ENCODE data around the genes ESRRA and MEN1.

DNA sequence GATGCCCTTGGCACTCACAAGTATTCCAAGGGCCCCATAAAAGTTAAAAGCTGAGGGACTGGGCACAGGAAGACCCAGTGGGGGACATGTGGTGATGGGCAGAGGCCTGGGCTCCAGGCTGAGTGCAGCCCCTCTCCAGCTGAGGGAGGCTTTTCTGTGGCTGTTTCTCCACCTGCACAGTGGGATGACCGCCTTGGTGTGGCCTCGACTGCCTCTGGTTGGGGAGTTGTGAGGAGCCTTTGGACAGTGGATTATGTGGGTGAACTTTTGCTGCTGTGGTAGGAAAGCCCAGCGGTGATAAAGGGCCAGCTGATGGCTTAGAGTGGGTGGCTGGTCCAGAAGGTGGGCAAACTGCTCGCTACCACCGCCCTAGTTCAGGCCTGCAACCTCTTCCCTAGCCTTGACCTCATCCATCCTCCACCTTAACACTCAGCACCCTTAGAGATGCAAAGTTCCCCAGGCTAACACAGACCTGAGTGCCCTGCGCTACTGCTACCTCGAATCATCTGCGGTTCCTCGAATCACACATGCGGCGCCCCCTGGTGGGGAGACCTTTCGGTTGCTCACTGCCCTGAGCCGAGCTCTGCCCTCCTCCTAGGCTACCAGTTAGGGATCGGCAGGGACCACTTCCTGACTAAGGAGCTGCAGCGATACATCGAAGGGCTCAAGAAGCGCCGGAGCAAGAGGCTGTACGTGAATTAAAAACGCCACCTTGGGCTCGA, 1.2 kb upstream of the ESRRA start:
- RRBS = 2% methylated on average over 4 of the region's 21 CpGs

- RRBS = under 1% methylated on average over 15 of the region's 21 CpGs
These were observed at the start of gene ESRRA for GRCh38 chr11:64305477-64305632. Gene ESRRA, plus strand, starts transcription at chr11:64305524.

- RRBS = 7% methylated on average over 27 of the region's 87 CpGs
These were observed 656 bp downstream of the ESRRA start for GRCh38 chr11:64305633-64306726.

DNA sequence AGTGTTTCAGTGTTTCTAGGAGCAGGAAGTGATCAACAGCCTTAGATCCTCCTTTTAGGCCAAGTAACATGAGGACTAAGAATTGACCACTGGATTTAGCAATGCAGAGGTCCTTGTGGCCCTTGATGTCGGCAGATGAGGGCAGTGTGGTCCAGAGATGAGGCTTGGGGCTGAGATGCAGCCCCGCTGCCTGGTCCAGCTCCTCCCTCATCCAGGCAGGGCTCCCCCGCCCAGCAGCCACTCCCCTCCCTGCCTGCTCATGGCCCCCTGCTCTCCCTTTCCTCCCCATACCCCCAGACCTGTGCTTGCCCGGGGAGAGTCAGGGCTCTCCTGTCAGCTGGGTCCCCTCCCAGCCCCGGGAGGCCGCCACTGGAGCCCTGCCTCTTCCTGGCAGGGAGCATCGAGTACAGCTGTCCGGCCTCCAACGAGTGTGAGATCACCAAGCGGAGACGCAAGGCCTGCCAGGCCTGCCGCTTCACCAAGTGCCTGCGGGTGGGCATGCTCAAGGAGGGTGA, 3.7 kb downstream of the TRMT112 start:
- RRBS = 14% methylated on average over 5 of the region's 13 CpGs

GRCh38 chr11:64318357-64318563, 339 bp downstream of the PRDX5 start:
- RRBS = under 1% methylated on average over 4 of the region's 13 CpGs

DNA sequence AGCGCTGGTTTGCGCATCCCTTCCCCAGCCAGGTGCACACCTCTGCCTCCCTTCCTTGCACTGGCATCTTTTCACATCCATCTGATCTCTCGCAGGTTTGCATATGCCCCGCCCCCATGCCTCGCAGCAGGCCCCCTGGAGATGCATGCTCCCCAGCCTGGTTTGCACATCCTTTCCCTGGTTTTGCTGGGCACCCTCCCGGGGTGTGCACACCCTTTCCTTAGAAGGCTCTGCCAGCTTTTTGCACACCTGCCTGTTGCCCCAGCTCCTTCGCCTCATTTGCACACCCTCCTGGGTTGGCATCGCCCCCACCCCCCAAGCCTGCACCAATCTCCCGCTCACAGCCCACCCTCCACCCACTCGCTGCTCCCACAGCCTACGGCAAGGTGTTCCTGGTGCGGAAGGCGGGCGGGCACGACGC, 836 bp downstream of the RPS6KA4 start:
- RRBS = no CpG with 5 or more reads among the region's 16 CpGs

DNA sequence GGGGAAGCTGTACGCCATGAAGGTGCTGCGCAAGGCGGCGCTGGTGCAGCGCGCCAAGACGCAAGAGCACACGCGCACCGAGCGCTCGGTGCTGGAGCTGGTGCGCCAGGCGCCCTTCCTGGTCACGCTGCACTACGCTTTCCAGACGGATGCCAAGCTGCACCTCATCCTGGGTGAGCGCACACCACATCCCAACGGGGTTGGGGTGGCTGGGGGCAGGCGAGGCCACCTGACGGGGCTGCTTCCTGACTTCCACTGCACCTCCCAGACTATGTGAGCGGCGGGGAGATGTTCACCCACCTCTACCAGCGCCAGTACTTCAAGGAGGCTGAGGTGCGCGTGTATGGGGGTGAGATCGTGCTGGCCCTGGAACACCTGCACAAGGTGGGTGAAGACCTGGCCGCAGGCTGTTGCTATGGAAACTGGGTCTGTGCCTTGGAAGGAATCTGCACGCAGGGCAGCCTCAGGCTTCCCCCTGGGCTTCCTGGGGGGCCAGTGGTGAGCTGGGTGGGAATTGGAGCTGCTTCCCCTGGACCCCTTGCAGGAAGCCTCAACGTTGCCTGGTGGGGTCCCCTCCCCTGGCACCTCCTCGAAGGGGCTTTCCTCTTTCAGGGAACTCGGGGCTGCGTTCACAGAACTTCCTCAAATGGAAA, 1.4 kb downstream of the RPS6KA4 start:
- RRBS = no CpG with 5 or more reads among the region's 33 CpGs

DNA sequence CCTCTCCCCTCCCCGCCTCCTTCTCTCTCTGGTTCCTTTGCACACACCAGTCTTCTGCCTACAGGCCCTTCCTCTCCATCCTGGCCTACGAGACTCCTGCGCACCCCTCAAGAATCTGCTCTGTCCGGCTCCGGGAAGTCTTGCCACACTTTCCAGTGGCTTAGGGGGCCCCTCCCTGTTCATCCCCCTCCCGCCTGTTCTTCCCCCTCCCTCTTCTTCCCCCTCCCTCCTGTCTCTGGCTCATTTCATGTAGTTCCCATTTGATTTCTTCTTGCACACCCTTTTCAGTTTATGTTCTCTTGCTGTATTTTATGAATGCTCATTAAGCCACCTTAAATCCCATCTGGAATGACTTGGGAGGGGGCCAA, 50.8 kb downstream of the RPS6KA4 start:
- RRBS = no CpG with 5 or more reads among the region's 6 CpGs

GRCh38 chr11:64500138-64500995, 55.4 kb upstream of the SLC22A11 start:
- RRBS = no CpG with 5 or more reads among the region's 28 CpGs

DNA sequence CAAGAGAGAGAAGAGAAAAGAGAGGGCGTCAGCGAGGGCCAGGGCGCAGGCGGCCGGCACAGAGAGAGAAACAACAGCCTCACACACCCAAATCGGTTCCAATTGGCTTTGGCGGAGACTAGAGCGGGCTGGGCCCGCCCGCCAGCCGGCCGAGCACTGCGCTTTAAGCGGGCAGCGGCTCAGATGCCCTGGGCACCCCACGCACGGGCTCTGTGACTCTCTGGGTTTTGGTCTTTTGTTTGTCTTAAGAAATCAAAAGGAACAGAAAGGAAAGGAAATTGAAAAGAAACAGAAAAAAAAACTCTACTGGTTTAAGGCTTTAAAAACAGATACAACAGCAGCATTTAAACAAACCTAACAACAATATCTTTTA, 17.1 kb downstream of the SLC22A12 start:
- RRBS = 0% methylated on average over 6 of the region's 17 CpGs

DNA sequence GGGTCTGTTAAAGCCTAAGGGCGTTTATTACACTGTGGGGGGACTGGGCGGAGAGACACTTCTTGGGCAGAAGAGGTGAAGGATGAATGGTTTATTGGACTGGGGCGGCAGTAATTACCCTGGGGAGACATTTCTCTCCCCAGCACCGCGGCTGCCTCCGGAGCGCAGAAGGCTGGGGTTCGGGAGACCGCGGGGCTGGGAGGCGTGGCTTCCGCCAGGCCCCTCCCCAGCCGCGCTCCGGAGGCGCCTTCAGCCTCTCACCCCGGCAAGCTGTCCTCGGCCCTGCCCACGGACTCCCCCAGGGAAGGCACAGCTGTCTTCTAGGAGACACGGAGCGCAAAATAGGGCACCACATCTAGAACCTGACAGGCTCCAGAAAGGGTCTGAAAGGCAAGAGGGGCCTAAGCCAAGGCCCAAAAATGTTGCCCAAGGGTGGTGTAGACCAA, 47.2 kb downstream of the SLC22A12 start:
- RRBS = 6% methylated on average over 9 of the region's 21 CpGs

DNA sequence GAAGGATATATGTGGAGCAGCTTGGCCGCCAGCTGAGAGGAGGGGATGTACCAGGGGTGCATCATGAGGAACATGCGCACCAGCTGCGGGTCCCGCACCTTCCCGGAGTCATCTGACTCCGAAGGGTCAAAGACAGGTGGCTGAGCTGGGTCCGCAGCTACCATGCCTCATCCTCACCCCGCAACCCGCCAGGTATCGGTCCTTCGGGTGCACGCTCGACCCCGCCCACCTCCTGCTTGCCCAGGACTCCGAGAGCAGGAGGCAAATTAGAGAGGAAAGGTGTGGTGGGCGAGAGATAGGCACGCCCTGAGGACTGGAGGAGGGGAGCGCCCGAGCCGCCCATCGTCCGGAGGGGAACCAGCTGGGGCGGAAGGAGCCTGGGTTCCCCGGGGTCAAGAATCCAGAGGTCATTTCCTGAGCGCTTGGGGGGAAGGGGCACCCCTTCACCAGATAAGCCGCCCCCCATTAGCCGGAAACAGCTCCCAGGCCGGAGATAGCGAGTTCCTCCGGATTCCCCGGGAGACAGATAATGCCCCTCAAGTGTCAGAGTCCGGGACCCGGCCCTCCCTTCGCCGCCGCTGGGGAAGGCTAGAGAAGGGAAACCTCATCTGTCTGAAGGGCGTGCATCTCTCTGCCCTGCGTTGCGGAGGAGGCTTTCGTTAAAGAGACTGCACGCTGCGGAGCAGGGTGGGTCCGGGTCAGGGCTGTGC, 1.8 kb downstream of the RASGRP2 start:
- RRBS = 2% methylated on average over 5 of the region's 43 CpGs

GRCh38 chr11:64742711-64743736, 918 bp downstream of the RASGRP2 start:
- RRBS = 3% methylated on average over 12 of the region's 81 CpGs

GRCh38 chr11:64760459-64760946, 729 bp upstream of the PYGM start:
- RRBS = no CpG with 5 or more reads among the region's 7 CpGs

DNA sequence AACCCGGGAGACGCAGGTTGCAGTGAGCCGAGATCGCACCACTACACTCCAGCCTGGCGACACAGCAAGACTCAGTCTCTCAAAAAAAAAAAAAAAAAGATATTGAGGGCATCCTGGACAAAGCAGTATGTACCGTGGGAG, 3.6 kb downstream of the SF1 start:
- RRBS = no CpG with 5 or more reads among the region's 6 CpGs

- RRBS = no CpG with 5 or more reads among the region's 16 CpGs
These were observed 1.5 kb upstream of the SF1 start for GRCh38 chr11:64779728-64780376.

DNA sequence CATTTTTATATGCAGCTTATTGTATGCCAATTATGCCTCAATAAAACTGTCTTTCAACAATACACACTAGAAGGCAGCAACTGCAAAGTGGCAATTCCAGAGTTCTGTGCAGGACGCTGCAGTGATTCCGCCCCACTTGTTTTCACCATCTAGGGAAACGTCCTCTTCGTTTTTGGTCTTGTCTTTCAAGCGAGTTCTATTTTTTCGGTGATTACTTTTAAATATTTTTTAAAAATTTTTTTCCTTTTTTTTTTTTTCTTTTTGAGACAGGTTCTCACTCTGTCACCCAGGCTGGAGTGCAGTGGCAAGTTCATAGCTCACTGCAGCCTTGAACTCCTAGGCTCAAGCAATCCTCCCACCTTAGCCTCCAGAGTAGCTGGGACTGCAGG, 7.0 kb upstream of the SF1 start:
- RRBS = no CpG with 5 or more reads among the region's 6 CpGs

DNA sequence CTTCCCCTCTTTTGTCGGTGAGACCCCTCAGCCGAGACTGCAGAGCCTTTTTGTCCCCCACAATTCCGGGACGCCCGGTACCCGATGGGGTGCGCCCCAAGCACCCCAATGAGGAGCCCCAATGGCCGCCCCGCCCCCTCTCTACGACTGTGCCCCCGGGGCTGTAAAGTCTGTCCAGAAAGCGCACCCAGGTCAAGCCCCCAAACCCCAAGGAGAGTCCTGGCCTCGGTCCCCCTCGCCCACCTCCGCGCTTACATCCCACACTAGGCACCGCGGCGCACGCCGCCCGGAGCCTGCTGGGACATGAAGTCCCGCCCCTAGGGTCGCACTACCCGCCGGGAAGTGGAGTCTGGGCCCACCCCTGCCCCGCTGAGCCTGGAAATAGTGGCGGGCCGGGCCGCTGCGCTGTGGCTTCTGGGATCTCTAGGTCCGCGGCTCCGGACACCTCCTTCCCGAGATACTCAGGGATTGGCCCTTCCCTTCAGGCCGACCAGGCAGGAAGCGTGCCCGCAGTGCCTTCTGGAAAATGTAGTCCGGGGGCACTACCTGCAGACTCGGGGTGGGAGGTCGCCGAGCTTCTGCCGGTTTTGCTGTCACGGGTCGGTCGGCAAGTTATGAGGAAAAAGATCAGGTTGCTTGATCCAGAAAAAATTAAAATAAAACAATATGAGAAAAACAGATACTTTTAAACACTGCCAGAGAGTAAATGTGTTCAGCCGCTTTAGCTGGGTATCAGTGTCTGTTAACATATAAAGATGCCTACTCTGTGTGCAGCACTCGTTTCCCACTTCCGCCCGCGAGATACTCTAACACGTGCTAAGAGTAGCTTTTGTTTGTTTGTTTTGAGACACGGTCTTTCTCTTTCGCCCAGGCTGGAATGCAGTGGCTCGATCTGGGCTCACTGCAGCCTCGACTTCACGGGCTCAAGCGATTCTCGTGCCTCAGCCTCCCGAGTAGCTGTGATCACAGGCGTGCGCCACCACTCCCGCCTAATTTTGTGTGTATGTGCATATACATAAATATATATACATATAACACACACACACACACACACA, at the start of gene MEN1:
TSS of gene MEN1 (minus strand) at position 281 of the 1,055 bp plus-strand sequence.
- RRBS = 2% methylated on average over 31 of the region's 63 CpGs

GRCh38 chr11:64862626-64863655, 15.5 kb downstream of the EHD1 start:
- RRBS = 33% methylated on average over 1 of the region's 26 CpGs

DNA sequence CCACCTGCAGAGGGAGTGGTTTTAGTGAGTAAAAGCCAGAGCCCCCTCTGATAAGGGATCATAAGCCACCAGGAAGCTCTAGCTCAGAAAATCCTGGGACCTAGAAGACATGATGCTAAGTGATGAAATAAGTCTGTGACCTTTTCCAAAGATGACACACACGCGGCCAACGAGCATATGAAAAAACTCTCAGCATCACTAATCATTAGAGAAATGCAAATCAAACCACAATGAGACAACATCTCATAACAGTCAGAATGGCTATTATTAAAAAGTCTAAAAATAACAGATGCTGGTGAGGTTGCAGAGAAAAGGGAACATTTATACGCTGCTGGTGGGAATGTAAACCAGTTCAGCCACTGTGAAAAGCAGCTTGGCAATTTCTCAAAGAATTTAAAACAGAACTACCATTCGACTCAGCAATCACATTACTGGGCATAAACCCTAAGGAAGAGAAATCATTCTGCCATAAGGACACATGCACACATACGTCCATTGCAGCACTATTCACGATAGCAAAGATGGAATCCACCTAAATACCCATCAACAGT, 12.8 kb downstream of the EHD1 start:
- RRBS = no CpG with 5 or more reads among the region's 7 CpGs

Measured in cardiac fibroblast (primary cell).